ENCODE measurements around a stretch of chr7.

DNA sequence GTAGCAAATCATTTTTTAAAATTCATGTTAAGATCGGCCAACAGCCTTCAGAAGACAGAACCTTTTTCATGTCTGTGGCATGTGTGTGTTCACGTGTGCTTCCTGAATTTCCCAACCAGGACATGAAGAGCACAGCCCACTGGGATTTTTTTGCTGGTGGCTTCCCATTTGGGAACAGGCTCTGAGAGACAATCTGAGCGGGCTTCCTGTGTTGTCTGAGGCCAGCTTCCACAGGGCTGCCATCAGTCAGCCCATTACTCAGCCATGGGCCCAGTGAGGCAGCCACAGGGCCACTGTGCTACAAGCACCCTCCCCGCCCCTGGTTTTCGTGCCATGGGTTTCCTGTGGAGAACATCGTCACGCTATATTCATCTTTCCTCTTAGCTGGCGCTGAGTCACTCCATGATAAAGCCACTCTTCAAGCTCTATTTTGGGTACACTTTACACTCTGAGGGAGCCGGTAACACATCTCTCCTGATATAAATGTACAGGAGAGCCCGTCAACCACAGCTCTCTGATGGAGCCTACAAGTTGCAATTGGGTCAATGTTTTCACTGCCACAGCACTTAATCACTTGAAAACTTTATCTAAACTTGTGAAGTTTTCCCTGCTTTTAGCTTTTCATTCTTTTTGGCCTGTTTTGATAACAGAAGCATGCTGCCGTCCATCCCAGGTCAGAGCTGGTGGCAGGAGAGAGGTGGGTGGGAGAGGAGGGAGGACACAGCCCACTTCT, 97.0 kb downstream of the HIPK2 start:
- RRBS = no CpG with 5 or more reads among the region's 11 CpGs

DNA sequence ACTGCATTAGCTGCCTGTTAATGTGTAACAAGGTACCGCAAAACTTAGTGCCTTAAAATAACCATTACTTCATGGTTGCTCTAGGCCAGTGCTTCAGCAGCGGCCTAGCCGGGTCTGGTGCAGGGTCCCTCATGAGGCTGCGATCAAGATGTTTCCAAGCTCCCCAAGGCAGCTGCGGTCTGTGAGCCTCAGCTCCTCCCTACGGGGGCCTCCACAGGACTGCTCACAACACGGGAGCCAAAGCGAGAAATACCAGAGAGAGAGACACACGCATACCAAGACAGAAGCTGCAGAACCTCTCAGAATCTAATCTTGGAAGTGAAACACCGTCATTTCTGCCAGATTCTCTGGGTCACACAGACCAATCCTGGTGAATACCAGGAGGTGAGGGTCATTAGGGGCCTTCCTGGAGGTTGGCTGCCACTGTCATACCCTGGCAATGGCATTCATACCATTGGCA, 94.5 kb downstream of the HIPK2 start:
- RRBS = no CpG with 5 or more reads among the region's 10 CpGs

DNA sequence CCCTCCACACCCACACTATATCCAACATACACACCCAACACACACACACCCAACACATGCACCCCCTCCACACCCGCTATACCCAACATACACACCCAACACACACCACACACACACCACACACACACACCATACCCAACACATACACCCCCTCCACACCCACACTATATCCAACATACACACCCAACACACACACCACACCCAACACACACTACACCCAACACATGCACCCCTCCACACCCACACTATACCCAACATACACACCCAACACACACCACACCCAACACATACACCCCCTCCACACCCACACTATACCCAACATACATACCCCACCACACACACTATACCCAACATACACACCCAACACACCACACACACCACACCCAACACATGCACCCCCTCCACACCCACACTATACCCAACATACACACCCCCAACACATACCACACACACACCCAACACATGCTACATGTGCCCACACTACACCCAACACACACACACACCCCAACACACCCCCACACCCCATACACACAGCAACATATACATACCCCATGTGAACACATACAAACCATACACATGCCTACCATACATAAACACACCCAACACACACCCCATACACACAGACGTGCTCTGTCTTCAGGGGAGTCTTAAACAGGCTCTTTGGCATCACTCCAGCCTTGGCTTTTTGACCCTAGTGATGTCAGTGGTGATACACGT, 73.6 kb downstream of the HIPK2 start:
- RRBS = no CpG with 5 or more reads among the region's 3 CpGs

DNA sequence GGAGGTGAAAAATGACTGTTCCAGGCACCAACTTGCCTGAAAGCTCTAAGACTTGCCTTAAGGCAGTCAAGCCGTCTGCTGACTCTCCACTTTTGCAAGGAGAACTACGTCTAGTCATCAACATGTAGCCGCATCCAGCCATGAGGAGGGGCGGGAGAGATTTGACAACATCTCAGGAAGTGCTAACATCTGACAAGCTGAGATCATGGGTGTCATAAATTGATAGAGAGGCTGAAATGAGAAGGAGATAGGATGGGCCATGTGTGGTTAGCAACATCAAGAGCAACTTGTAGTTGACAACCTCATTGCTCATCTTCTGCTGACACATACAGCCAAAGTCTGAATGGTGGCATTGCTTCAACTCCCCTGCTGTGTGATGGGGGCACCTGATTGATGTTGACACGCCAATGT, 8.9 kb upstream of the TBXAS1 start:
- RRBS = no CpG with 5 or more reads among the region's 5 CpGs

DNA sequence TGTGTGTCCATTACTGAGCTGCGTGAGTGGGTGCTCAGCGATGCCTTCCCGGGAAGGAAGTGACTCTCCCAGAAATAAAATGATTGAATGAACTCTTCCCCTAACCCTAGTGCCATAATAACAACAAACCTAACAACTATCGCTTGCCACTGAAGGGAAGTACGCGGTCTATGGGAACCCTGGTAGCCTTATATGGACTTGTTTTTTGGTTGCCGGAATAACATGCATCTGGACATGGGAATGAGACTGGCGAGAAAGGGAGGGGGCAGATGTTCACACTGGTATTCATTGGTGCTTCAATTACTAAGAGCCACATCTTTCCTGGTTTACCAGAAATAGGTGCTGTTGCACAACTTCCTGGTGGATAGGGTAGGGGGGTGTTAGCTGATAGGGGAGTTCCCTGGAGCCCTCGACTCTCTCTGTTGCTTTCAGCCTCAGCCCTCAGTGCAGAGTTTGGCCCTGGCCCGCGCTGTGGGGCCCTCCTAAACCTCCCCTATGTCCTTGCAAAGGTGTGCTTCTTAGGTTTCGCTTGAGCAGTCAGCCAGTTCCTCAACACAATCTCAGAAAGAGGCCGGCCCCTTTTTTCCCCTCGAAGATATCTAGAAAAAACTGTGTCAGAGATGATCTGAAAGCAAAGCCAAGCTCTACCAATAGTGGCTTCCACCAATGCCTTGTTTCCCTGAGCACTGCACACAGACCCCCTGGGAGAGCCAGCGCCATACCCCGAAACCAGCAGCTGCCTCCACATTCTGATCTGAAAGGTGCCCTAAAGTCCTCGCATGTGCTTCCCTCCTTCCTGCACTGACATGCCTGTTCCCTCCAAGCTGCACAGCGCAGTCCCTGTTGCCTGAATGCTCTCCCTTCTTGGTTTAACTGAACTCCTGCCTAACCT, 13.5 kb downstream of the TBXAS1 start:
- RRBS = no CpG with 5 or more reads among the region's 18 CpGs

DNA sequence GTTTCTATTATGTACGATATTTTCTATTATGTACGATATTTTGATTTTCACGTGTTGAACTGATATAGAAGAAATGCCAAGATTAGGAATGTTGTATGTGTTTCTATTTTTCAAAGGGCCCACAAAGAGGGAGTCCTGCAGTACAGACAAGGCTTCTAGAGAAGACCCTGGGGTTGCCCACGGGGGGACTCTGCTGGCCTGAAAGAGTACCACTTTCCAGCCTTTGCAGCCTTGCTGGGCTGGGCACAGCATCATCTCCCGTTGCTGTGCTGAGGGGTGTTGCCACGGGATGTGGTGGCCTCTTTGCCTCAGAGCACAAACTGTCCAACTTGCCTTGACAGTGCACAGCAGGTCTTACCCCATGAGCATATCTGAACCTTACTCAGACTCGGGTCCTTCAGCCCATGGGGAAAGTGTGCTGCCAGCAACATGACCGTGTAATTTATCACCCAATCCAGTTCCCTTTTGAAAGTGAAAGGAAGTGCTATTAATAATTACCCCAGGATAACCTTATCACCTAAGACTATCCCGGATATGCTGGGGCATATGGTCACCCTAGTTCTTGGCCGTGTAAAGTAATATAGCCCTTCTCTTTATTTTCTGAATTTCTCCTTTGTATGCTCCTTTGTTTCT, 46.7 kb downstream of the TBXAS1 start:
- RRBS = no CpG with 5 or more reads among the region's 10 CpGs

DNA sequence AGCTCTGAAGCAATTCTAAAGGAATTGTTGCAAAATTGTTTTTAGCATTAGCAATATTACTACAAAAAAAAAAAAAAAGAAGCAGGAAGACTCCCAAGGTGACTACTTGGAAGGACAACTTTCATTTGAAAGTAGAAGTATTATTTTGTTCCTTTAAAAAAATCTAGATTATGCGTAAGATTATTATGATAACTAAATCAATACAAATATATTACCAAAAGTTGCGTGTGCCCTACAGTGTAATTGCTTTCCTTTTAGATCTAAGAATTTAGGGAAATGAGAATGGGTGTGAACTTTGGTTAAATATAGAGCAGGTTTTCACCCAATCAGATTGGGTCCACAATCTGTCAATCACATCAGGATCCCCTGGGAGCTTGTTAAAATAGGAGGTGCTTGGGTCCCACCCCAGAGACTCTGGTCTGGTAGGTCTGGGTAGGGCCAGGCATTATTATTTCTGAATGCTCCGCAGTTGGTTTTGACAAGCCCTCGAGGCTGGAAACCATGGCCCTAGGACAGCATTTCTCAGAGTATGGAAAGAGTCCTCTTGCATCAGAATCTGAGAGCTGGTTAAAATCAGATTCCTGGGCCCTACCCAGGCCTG, 72.3 kb downstream of the TBXAS1 start:
- RRBS = no CpG with 5 or more reads among the region's 4 CpGs

DNA sequence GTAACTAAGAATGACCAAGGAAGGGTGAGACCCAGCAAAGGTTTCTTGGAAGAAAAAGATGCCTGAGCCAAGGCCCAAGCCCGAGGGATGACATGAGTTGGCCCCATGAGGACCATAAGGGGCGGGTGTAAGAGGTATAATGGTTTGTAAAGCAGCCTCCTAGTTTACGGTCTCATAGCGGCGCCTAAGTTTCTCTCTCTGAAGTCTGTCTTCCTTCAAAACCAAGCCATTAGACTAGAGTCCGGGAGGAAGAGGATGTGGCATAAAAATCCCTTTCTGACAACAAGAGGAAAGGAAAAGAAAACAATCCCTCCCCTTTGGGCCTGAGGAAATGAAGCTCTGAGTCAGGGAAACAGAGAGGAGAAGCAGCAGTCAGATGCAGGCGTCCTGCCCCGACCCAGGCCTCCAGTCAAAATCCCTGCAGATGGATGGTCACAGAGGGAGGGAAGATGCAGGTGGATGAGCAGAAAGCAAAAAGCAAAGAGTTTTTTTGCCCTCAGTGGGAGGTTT, 23.7 kb downstream of the PARP12 start:
- RRBS = no CpG with 5 or more reads among the region's 8 CpGs

DNA sequence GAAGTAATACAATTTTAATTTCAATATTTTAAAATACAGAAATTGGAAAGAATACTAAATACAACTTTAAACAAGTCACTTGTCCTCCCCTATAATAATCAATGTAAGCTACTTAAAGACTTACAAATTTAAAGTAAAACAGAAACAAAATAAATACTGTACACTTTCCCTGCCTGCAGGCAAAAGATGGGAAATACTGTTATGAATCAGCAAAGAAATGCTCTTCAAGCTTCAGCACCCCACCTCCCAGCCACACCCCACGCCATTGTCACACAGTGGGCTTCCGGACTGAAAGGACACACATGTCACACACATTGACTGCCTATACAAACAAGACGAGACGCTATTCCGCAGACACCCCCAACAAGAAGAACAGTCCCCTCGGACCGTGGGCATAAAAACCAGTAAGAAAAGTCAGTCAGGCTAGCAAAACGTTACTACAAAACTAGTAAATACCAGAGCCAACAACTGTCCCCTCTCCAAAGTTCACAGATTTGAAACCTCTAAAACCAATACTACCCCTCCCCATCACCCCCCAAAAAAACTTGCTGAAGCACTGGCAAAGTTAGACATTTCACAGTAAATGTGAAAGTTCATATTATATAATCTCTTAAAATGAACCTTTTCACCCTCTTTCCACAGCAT, 22.2 kb upstream of the PARP12 start:
- RRBS = no CpG with 5 or more reads among the region's 8 CpGs

- RRBS = no CpG with 5 or more reads among the region's 5 CpGs
Observed at GRCh38 chr7:140098679-140099397, 36.1 kb upstream of the PARP12 start.

DNA sequence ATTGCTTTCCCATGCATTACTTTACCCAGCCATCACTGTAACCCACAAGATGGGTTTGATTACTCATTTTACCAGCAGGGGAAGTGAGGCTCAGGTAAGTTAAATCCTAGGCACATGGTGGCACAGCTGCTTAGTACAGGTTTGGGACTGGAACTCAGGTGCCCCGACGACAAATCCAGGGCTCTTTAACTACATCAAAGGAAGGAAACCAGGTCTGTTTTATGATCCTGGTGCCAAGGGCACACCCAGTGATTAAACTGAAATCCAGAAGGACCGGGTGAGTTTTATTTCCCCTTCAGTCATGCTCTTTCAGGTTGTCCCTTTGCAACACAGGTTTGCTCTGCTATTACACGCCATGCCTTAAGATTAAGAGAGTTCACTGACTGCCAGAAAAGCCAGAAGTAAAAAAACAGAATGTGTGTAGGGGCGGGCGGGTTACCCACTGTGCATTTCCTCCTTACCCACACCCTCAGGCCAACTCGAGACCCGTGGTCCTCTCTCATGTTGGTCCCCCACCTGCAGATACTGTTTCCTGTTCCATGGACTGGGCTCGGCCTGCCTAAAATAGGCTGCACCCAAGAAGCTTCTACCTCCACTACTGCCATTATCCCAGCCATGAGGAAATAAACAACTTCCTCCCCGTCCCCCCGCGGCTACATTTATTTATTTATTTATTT, 55.1 kb upstream of the KDM7A start:
- RRBS = no CpG with 5 or more reads among the region's 12 CpGs

- RRBS = no CpG with 5 or more reads among the region's 9 CpGs
Observed at GRCh38 chr7:140238512-140239292, 61.9 kb upstream of the KDM7A start.

GRCh38 chr7:140241785-140242261, 65.0 kb upstream of the KDM7A start:
- RRBS = no CpG with 5 or more reads among the region's 2 CpGs

DNA sequence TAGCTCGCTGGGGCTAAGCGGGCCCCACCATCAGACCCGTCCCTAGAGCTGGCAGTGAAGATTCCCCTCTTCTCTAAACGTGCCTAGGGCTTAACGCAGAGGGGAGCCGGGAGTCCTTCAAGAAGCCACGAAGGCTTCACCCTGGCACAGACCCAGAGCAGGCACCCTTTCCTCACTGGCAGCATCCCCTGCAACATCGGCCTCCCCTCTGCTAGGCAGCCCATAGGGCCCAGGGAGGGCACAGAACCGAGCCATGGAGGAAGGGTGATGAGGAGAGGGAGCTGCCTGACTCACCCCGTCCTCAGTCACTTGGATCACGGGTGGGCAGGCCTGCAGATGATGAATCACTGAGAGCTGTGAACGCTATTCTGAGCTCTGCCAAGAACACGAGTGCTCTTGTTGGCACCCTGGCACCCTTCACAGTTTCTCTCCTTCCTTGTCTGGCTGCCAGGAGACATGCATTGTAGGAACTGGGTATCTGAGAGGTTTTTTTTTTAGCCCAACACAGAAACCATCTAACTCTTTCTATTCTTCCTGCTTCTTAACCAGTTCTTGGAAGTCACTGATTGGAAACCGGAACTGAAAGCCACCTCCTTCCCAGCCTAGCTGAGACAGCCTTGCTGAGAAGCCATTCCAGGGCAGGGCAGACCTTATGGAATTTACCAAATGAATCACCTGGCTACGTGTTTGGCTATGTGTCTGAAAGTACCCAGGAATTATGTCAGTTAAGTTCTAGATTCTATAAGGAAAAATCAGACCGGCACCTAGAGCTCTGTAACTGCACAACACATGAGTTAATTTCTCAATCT, 82.2 kb downstream of the SLC37A3 start:
- RRBS = no CpG with 5 or more reads among the region's 16 CpGs

- RRBS = no CpG with 5 or more reads among the region's 4 CpGs
Observed at GRCh38 chr7:140488507-140488822, 9.2 kb upstream of the MKRN1 start.

DNA sequence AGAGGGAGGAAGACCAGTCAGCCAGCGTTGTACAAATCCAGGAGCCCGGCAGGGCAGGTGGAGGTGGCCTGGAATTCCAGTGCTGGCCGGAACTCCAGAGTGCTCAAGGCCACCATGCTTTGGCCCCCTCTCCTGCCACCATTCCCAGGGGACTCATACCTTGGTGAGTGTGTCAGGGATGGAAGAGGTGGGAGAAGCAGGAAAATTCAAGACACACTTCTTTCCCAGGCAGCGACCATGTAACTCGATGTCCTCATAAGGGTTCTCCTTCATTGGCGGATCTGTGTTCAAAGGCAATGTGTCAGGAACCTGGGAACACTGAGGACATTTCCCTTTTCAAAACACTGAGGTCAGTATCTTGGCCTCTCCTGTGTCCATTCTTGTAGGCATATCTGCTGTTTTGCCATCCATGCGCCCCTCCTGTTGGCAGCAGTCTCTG, 55.2 kb downstream of the DENND2A start:
- RRBS = no CpG with 5 or more reads among the region's 7 CpGs

DNA sequence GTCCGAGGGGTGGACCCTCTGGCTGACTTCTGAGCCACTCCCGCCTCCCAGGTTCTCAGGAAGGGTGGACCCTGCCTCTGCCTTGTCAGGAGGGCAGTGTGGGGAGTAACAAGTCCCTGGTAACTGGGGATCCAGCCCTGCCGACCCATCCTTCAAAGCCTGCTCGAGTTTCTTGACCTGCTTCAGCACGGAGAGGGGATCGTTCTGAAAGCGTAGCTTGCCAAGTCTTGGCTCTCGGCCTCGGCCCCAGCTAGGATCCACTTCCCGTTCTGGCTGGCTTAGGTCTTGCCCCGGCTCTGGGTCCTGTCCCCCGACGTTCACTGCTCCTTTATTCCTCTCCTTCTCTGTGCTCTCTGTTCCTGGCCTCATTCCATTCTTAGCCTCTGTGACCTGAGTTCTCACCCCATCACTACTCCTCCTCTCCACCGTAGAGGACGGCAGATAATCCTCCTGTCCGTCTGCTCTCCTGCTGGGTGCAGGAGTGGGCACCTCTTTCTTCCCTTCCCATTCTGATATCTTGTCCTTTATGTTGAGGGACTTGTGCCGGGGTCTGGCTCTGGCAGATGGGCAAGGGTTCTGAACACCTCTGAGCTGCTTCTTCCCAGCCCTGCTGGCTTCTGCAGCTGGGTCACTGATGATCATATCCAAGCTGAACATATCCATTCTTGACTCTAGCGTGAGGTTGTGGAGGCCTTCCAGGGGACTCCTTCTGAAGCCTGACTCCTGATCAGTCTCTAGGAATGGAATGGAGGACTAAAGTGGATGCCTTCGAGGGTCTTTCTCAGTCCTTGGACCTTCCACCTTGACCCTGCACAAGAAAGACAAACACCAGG, 38.7 kb downstream of the DENND2A start:
- RRBS = no CpG with 5 or more reads among the region's 19 CpGs

GRCh38 chr7:140646919-140647454, 6.4 kb upstream of the DENND2A start:
- RRBS = no CpG with 5 or more reads among the region's 6 CpGs

DNA sequence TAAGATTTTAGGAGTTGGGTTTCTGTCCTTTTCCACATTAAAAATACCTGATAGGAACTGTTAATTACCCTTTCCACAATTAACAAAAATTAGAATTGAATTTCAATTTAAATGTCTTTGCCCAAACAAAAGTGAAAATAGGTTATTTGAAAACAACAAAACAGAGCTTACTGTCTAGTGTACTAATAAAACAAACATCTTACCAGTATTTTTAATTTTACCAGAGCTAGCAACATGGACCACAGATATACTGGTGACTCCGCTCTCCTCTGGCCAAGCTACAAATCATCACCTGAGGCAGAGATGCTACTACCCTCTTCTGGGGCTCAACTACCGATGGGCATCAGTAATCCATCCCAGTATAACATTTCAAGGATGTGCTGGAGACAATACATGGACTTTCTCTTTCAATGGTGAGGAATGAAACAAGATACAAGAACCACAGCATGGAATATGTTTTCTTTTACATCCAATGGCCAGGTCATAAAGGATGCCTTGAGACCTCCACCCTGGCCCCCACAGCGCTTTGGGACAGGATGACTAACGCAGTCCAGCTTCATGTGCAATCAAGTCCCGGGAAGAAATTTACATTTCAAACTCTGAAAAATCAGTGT, 24.9 kb downstream of the NDUFB2 start:
- RRBS = no CpG with 5 or more reads among the region's 5 CpGs

GRCh38 chr7:140886401-140886850, 38.3 kb downstream of the BRAF start:
- RRBS = no CpG with 5 or more reads among the region's 1 CpG

All from UCH-1 (cell line).